Airway epithelial cell (primary cell): ENCODE measurements around a stretch of chr4.

GRCh38 chr4:33774313-33774671 lies 2470.0 kb downstream of the ARAP2 start:
- RAMPAGE, long total RNA, result no peak

DNA sequence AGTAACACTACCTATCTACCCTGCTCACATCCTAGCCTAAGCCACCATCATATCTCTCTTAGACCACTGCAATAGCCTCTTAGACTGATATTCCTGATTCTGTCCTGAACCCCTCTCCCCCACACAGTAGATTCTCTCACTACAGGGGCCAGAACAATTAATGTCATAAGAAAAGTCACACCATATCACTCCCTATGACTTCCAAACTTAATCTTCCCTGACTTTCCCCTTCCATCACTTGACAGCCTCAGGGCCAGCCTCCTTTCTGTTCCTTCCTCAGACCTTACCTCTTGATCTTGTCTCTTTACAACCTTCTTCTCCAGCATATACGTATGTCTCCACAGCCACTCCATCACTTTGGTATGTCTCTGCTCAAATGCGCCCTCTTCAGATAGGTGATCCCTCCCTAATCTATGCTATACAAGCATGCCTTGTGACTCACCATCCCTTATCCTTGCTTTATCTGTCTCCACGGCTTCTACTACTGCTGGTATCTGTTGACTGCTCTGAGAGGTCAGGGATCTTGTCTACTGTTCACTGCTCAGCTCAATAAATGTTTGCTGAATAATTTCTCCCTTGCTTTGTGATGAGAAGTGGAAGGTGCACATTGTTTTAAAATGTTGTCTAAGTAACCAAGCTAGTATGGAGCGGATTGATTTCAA lies 9.1 kb downstream of the ARAP2 start:
- RAMPAGE, long total RNA, result no peak

DNA sequence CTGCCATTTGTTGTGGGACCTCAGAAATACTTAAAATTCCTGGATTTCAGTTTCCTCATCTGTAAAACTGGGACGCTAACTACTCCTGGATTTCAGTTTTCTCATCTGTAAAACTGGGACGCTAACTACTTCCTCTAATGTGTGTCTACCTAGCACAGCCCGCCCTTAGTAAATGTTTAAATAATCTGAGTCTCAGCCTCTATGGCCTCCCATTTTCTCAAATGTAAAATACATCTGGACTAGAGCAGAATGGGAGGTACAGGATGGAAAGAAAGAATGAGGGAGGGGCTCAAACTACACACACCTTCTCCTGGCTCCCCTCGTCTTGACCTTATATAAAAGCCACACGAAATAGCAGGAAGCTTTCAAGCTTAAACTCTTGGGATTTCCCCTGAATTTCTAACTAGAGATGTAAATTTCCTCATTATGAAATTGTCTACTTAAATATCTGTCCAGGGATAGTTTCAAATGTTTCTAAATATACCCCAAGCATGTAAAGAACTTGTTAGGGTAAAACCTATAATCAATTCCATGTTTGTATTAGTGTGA lies 10.7 kb downstream of the C4orf19 start:
- RAMPAGE, long total RNA, result no peak

- RAMPAGE, long total RNA, result no peak
These were observed 44.4 kb downstream of the RELL1 start for GRCh38 chr4:37641758-37642257.

DNA sequence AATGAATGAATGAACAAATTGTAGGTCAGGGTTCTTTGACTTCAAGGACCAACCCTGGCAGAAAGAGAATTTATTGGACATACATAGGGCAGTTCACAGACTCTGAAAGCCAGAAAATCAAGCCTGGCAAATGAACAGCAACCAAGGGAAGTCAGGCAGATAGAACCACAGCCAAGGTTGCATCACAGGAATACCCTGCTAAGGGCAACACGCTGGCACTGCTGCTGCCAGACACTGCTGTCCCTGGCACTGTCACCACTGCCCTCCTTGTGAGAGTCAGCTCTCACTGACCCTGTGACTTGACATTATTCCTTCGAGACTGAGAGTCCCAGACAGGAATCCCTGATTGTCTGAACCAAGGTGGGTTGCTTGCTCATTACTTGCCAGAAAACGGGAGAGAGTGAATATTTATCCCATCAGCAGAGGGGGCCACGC lies 23.3 kb upstream of the PTTG2 start:
- RAMPAGE, long total RNA, result no peak

- RAMPAGE, long total RNA, result no peak
These were observed 17.6 kb downstream of the PTTG2 start for GRCh38 chr4:37977745-37978186.

DNA sequence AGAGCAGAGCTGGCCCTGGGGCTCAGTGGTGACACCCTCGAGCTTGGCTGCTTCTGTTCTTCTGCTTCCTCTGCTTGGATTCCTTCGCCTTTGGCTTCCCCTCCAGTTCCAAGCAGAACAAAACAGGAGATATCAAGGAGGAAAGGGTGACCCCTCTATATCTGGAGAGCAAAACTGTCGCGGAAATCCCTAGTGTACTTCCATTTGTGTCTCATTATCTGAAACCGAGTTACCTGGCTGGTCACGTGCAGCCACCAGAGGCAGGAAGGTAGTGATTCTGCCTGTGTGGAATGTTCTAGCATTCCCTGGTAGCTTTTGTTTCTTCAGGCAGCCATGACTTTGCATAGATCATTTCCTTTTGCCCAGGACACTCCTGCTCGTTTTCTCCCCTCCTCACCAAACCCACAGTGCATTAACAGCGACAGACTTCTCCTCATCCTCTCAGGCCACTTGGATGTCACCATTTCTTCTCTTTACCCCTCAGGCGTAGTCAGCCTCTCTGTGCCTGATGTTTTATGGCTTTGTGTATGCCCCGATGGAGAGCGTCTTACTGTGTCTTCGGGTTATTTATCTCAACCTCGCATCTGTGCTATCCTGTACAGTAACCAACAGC lies 107.9 kb downstream of the PTTG2 start:
- RAMPAGE, long total RNA, result no peak

DNA sequence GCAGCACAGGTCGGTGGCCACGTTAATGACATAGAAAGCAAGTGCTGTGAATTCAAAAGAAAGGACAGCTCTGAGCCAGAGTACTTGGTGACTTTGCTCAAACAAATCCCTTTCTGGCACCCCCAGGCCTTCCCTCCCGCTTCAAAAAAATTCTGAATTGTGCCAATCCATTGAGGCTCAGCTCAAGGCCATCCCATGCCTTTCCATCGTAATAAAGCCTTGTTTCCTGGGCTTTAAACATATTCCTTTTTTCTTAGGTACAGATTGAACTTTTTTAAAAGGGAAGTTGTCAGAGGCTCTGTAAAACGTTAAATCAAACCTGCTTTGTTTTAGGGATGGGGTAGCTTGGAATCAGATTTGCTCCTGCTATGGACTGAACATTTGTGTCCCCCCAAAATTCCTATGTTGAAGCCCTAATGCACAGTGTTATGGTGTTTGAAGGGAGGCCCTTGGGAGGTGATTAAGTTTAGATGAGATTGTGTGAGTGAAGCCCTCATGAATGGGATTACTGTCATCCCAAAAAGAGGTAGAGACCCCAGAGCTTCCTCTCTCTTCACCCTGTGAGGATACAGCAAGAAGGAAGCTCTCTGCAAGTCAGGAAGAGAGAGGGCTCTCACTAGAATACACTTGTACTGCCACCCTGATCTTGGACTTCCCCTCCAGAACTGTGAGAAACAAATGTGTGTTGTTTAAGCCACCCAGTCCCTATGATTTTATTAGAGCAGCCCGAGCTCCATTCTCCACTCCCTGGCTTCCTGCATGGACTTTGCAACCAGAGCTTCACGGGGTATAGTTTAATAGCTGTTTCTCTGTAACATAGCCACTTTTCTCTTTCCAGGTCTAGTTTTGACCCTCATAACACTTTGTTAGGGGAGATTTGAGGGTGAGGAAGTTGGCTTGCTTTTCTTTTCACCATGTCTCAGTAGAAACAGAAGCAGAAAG lies 118.1 kb downstream of the PTTG2 start:
- RAMPAGE, long total RNA, result no peak

GRCh38 chr4:38085340-38086097 lies 125.3 kb downstream of the PTTG2 start:
- RAMPAGE, long total RNA, result no peak

DNA sequence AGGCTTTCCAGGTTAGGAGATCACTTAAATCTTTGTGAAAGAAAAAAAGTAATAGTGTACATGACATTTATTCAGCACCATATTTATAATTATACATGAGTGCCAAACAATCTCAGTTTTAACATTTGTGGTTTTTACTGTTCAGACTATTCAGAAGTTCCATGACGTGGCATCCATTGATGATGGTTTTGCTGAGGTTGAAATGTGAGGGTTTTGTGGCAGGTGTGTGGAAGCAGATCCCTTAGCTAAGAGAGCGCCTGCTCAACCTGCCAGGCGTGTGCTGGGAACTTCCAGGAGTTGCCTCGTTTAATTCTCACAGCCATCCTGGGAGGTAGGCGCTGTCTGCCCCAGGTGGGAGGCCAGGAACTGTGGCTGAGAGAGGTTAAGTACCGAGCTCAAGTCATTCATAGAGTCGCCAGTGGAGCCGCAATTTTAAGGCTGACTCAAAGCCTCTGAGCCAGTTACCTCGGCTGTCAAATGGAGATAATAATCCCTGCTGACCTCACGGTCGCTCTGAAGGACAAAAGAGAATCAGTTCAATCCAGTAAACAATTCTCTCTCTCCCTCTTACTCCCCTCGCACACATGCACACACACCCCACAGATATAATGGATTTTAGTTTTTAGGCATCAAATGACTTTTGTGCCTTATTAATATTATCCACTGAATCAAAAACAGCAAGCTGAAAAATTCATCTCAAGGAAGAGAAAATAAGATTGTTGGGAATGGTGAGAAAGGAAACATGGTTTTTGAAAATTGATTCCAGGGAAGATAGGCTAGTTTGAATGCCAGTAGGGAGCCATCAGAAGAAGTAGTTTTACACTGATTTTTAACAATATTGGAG lies 171.3 kb downstream of the PTTG2 start:
- RAMPAGE, long total RNA, result no peak

- RAMPAGE, long total RNA, result no peak
These were observed 172.1 kb downstream of the PTTG2 start for GRCh38 chr4:38132195-38132885.

DNA sequence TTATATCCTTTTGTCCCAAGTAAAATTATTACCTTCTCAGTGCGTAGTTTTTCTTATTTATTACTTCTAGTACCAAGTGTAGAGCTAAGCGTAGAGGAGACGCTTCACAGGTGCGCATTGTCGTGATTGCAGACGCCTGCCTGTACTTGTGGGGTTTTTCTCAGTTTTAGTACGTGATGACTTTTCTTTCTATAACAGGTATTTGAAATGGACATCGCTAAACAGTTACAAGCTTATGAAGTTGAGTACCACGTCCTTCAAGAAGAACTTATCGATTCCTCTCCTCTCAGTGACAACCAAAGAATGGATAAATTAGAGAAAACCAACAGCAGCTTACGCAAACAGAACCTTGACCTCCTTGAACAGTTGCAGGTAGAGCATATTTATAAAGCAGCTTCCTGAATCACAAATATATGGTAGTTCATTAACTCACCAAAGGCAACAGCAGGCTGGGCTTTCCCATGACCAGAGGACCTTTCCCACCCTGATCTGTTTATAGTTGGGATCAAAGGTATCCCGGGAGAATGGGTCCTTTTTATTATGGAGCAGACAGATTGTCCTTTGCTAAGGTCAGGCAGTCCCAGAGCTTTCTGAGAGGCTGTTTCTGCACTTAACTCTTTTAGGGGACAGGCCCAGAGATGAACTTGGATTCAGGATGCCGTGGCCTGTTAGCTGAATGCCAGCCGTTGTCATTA lies 172.8 kb downstream of the PTTG2 start:
- RAMPAGE, long total RNA, result no peak

DNA sequence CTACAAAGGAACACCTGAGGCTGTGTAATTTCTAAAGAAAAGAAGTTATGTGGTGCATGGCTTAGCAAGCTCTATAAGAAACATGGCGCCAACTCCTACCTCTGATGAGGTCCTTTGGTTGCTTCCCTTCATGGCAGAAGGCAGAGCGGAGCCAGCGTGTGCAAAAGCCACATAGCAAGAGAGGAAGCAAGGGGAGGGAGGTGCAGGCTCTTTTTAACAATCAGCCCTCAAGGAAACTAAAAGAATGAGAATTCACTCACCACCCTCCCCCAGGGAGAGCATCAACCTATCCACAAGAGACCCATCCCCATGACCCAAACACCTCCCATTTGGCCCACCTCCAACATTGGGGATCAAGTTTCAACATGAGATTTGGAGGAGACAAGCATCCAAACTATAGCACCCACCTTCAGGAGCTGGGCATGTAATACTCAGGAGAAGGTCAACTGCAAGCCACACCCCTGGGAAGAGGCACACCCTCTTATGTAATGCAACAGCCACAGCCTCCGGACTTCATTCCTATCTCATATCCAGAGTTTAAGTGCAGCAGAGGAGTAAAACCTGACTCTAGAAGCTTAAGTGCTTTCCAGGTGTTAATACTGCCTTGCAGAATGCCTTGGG lies 197.2 kb downstream of the PTTG2 start:
- RAMPAGE, long total RNA, result no peak

- RAMPAGE, long total RNA, result no peak
These were observed 282.9 kb downstream of the PTTG2 start for GRCh38 chr4:38242809-38243773.

DNA sequence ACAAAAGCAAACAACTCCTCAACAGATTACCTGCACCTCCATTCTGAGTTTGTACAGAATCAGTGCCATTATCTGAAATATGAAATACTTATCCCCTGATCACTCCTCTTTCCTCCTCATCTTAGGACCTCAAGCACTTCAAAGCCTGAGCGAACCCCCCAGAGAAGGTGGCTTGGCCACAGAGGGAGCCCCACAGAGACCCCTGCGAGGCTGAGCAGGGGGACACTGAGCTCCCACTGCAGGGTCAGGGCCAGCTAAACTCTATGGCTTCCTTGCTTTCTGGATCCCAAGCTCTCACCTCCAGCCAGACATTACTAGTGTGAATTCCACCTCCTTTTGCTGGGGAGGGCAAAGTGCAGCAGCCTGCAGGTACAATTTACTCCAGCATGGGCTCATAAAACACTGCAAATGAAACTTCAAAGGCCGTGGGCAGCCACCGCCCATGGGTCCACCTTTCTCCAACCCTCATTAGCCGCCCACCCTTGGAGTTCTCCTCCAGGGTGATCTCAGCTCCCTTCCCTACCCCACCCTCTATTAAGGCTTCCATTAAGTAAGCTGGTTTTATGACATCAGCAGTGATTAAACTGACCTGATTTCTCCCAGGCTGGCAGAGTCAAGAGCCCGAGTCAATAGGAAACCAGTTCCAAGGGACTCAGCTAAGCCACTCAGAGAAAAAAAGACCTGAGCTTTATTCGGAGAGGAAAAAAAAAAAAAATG lies 319.3 kb downstream of the PTTG2 start:
- RAMPAGE, long total RNA, result no peak

- RAMPAGE, long total RNA, result no peak
These were observed 345.1 kb upstream of the KLF3 start for GRCh38 chr4:38318696-38319567.

- RAMPAGE, long total RNA, result no peak
These were observed 340.8 kb upstream of the KLF3 start for GRCh38 chr4:38323100-38323719.

- RAMPAGE, long total RNA, result no peak
These were observed 54.3 kb upstream of the KLF3 start for GRCh38 chr4:38609567-38610159.

GRCh38 chr4:38663339-38663541 lies 759 bp upstream of the KLF3 start:
- RAMPAGE, long total RNA, result no peak

DNA sequence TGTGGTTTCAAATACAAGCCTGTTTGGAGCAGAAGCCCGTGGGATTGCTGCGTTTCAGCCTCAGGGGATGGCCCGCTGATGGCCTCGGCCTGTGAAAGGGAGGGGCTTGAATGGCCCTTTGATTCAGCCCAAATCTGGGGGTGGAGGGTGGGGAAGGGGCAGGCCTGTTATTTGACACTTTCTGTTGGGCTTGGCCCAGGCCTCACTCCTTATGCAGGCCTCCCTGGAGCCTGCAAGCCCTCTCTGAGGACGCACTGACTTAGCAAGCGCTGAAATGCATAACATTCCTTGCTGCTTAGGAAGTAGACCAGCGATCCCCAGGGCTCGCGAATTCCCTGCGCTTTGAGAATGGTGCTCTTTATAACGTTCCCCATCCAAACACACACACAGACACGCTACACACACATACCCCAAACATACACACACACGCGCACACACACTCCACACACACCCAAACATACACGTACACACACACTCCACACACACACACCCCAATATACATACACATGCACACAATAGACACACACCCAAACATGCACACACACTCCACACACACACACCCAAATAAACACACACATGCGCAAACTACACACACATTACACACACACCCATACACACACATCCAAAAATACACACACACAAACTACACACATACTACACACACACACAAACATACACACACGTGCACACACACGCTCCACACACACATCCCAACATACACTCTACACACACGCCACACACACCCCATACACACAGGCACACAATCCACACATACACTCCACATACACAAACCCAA lies 29.6 kb downstream of the TLR10 start:
- RAMPAGE, long total RNA, result no peak